ENCODE measurements around a stretch of chr1.

GRCh38 chr1:211897010-211897396, 66.4 kb upstream of the LPGAT1 start:
- PRO-cap = no peak

DNA sequence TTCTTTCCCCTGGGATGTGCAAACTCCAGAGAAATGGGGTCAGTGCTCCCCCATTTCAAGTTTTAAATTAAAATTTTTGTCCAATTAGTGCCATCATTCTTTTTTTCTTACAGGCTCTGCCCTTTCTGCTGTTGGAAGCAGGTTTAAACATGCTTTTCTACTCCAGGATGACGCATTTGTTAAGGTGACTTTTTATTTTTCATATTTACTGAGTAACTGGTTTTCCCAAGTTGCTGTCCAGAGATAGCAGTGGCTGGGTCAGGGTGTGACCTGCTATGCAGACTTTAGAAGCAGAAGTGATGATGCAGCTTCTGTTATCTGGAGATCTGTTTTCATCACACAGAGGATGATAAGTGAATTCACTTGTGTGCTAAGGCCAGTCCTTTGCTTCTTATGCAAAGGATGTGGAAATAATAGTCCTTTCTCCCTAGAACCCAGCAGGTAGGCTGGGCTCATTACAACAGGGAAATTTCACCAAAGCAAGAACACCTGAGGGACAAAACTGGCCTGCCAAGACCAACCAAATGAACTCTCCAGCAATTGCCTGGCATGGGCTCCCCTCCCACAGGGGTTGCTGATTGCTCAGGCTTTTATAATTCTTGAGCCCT, 97.7 kb upstream of the LPGAT1 start:
- PRO-cap = no peak

DNA sequence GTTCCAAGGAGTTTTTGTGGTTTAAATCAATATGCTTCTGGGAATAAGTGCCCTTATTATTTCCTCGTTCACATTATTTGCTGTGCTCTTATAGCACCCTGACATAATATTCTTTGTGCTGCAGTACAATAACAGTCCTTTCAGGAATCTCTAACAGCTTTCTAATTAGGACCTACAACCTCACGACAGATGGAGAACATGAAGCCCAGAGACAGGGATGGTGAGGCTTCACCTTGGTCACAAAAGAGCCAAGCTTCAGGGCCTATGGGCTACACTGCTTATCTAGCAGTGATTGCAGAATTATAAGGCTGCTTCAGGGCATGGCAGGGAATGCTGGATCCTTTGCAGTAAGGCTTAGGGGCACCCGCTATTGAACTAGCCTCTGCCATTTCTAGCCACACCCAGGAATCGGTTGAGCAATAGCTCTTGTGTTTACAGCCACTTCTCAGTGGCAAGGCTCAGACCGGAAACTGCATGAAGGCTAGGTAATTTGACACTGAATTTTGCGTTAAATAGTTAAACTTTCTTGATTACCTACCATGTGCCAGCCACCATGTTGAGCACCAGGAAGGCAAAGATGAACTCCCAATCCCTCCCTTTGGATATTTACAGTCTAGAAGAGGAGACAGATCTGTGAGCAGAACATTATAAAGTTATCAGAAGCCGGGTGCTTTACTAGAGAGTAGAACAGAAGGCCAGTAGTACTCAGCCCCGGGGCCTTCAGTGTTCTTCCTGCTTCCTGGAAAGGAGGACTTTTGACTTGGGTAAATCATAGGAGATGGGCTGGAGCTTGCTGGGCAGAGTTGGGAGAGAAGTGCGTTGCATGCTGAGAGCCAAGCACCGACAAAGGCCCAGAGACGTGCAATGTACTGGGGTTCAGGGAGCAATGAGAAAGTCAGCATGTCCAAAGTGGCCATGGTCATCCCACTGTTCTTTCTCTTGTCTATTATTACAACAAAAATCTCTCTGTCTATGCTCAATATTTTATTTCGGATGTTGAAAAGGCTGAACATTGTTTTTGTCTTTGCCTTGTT, 98.5 kb upstream of the LPGAT1 start:
- PRO-cap = unidirectional peak, plus-strand start at position 448 of the sequence; unidirectional peak, plus-strand start at position 461 of the sequence; bidirectional peak, plus-strand start at position 800 of the sequence, minus-strand start at position 697 of the sequence

DNA sequence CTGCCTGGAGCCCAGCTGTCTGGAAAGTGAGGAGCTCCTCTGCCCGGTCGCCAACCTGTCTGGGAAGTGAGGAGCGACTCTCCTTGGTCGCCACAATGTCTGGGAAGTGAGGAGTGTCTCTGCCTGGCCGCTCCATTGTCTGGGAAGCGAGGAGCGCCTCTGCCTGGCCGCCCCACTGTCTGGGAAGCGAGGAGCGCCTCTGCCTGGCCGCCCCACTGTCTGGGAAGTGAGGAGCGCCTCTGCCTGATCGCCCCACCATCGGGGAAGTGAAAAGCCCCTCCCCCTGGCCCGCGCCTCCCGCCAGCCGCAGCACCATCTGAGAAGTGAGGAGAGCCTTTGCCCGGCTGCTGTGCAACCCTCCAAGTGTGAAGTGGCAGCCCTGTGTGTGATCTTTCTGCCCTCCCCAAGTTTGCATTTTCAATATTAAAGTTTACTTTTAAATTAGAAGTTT, 95.1 kb upstream of the PPP2R5A start:
- PRO-cap = no peak

- PRO-cap = no peak
Observed at GRCh38 chr1:212295435-212296306, 10.5 kb downstream of the PPP2R5A start.

DNA sequence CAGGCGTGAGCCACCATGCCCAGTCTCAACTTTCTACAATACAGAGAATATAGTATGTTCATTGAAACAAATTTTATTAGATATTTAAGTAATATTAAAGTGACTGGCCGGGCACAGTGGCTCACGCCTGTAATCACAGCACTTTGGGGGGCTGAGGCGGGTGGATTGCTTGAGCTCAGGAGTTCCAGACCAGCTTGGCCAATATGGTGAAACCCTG, 51.5 kb downstream of the PACC1 start:
- PRO-cap = no peak

DNA sequence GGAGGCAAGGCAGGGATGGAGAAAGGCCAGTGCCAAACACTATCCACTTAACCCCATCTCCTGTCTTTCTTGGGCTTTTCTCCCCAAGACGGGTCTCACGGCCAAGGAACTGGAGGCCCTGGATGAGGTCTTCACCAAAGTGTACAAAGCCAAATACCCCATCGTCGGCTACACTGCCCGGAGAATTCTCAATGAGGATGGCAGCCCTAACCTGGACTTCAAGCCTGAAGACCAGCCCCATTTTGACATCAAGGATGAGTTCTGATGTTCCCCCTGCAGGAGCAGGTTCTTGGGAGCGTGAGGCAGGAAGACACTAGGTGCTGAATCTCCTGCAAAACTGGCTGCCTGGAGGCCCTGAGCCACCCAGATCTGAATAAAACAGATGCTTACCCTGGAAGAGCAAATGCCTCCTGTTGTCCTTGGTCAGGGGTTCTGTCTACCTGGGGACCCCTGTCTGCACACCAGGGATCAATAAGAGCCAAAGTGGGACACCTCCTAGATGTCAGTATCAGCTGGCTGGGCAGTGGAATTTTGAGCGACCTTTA, 13.1 kb downstream of the NENF start:
- PRO-cap = no peak

DNA sequence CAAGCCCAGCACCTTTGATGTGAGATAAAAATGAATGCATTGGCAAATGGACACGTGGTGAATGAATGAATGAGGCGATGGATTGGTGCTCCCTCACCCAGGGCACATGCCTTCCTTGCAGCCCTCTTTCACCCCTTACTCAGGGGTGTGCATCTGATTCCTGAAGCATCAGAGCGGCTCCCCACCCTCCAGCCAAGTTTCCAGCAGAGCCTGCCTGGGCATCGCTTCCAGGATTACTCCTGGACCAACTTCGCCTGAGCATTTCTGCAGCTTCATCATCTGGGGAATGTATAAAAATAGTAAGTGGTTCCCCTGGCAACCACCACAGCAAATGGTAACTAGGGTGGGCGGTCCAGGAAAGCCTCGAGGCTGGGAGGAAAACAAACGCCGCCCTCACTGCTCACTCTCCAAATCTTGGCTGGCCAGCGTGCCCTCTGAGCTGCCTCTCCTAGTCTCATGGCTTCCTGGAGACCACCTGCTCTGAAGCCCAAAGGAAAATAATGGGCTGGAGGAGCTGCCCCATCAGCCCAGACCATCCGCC, 20.1 kb downstream of the NENF start:
- PRO-cap = no peak

DNA sequence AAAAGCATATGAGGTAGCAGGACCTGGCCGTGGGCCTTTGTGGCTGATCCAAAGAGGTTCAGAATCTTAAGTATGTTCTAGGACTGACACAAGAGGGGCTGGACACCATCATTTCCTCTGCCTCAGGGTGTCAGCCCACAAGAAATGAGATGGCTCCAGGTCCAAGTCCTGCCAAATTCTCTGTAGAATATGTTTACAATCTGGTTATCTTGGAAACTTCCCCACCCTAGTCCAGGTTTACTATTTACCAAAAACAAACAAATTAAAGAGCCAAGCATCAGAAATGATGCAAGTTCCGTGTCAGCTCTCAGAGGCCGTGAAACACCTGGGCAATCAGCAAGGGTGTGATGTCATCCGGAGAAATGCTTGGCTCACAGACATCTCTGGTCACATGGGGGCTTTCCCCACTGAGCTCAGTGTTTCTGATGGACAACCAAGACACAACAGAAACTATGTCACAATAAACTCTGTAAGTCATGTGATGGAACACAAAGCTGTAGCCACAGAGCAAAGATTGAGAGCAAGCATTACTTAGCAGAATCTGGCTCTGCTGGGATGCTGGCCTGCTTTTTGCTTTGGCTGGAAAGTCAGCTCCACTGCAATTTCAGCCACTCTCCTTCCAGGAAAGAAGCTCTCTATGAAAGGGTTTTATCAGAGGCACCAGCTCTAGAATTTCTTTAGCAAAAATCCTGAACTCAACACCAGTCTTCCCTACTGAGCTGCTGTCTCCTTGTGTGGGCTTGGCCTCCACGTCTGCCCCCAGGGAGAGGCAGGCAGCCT, 55.8 kb downstream of the NENF start:
- PRO-cap = no peak

GRCh38 chr1:212595884-212596688, 12.5 kb upstream of the ATF3 start:
- PRO-cap = unidirectional peak, plus-strand start at chr1:212596584

DNA sequence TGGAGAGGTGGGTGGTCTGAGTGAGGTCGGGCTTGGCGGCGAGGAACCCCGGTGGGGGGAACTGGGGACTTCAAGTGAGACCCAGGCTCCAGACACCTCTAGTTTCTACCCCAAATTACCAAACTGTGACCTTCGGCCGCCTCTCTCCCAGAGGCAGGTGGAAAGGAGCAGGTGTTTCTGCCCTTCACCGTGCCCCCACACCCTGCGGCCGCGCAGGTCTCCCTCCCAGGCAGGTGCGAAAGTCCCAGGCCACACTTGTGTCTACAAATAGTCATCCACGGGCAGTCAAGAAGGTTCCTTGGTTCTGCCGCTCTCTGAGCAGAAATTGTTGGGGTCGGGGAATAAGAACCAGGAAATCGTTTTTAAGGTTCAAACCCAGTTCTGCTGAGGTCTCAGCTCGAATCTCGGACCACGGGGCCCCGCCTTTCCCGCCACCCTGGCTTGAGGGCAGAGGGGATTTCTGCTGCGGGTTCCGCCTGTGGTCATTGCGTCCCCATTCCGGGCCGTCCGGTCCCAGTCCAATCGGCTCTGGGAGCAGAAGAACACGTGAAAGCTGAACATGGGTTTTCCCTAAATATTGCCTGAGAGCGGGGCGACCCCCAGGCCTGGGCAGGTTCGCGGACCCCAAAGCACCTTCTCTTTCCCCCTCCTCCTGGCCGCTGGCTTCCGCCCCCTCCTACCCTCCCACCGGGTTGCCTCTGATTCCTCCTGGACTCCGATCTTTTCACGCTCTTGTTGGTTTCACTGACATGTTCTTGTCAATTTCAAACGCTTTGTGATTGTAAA, 1.2 kb upstream of the ATF3 start:
- PRO-cap = bidirectional peak, plus-strand start at position 266 of the sequence, minus-strand start at position 207 of the sequence; bidirectional peak, plus-strand start at position 516 of the sequence, minus-strand start at position 403 of the sequence

- PRO-cap = no peak
Observed at GRCh38 chr1:212617456-212617899, 6.8 kb upstream of the GARIN4 start.

- PRO-cap = no peak
Observed at GRCh38 chr1:212619846-212620593, 4.3 kb upstream of the GARIN4 start.

GRCh38 chr1:212624024-212624328, 298 bp upstream of the GARIN4 start:
- PRO-cap = no peak

DNA sequence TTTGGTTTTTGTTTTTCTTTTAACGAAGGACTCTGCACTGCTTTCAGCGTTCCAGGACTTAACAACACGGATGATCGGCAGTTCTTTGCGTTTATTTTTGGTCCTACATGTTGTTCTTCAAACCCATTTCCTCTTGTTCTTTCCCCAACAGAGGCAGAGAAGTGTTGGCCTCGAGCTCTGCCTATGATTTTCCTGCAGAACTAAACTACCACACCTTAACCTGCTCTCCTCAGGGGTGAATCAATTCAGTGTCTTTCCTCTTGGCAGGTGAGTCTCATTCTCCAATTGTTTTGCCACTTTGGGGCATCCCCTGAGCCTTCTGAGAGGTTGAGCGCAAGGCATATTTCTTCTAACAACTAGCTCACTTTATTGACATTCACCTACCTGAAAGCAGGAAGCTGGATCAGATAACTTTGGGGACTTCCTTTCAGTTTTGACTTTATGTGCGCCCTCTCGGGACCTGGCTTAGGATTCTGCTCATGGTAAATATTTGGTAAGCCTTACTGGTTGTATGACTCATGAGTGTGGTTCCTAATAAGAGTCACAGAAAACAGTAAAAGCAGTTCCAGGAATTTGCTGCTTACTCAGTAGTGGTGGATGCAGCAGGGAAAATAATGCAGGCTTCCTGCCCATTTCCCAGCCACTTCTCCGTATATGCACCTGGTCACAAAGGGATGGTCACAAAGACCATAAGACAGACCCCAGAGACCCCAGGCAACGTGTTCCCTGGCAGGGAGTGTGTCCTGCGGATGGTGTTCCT, 21.8 kb upstream of the BATF3 start:
- PRO-cap = no peak

GRCh38 chr1:212909799-212910293, 40.5 kb upstream of the VASH2 start:
- PRO-cap = no peak

- PRO-cap = no peak
Observed at GRCh38 chr1:213725095-213725728, 262.6 kb upstream of the PROX1 start.

- PRO-cap = no peak
Observed at GRCh38 chr1:213976989-213977365, 10.8 kb upstream of the PROX1 start.

DNA sequence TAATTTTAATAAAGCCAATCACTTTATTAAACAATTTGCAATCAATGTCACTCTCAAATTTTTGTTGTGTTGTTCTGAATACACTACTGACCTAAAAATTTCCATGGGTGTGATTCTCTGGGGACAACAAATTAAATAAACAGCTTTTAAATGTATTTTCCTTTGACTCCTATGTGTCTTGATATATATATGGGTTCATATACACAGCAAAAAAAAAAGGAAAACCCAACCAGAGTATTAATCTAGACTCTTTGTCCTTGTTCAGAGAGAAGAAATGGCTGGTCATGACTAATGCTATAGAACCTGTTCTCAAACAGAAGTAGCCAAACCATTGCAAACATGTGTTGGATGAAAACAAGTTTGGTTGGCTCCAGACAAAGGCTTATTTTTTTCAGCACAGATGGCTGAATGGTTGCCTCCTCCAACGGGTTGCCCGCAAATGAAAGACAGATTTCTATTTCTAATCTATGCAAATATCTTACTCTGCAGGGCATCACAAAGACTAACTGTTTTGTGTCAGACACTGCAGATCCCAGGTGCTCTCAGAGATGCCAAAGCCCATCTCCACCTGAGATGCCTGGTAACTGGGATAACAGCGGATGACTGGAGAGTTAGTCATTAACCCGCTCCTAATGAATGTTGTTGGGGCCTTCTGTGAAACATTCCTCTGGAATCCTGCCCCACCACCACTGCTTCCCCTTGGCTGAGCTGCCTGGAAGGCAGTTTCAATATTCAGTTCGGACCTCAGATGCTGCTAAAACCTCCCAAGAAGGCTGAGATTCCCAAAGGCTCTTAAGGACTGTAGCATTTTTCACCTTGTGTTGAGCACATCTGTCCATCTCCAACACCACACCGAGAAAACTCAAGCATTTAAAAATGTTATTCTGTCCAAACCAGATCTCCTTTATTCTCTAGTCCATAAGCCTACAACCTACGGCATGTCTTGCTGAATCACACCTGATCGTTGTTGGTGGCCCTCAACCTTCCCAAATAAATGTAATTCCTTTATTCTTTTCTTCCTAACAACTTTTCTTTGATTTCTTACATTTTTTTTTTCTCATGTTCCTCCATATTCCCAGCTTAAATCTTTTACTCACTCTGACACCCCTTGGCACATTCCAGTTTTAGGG, 104.5 kb downstream of the PTPN14 start:
- PRO-cap = no peak

GRCh38 chr1:214550904-214551168, 566 bp downstream of the PTPN14 start:
- PRO-cap = no peak

Data from jejunum (tissue), 1 donor.